Anterior vena cava (tissue), 1 donor: ENCODE measurements around the genes BCL11A, PAPOLG and REL.

GRCh38 chr2:60083870-60084438 lies 469.5 kb downstream of the BCL11A start:
- PRO-cap = no peak

GRCh38 chr2:60213788-60214421 lies 339.5 kb downstream of the BCL11A start:
- PRO-cap = no peak

- PRO-cap = no peak
Observed at GRCh38 chr2:60410566-60411234, 142.8 kb downstream of the BCL11A start.

DNA sequence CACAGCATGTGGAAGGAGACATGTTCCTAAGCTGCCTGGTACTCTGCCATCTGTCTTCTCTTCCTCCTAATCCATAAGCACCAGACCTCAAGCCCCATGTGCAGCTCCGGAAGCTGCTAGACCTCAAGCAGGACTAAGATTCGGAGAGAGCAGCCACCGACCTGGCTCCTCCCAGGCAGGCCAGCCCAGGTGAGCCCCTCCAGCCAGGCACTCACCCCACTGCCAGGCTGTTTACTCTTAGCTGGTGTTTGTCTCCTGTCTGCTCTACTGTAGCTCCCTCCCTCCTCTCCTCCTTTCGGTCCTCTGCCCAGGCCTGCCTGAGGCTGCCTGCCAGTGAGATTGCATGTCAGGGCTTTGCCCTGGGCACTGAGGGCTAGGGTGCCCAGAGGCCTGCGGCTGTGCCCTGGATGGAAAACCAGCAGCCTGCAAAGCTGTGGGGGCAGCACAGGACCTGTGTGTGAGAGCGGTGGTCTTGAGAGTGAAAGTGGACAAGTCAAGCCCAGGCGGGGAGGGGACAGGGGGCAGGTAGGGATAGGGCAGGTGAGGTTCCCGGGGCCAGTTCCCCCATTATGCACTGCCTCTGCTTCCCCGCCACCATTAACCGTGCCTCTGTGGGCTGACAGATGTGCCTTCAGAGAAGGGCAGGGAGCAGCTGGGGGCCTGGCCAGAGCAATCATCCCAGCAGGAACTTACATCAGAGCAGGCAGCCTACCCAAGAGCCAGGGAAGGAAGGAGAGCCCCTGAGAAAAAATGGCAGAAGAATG lies 53.5 kb downstream of the BCL11A start:
- PRO-cap = no peak

- PRO-cap = no peak
Observed at GRCh38 chr2:60536737-60537220, 16.7 kb downstream of the BCL11A start.

- PRO-cap = bidirectional peak, plus-strand start at chr2:60553691, minus-strand start at chr2:60553632
Observed at GRCh38 chr2:60553517-60554258, at the start of gene BCL11A. Gene BCL11A, minus strand, starts transcription at chr2:60553654.

DNA sequence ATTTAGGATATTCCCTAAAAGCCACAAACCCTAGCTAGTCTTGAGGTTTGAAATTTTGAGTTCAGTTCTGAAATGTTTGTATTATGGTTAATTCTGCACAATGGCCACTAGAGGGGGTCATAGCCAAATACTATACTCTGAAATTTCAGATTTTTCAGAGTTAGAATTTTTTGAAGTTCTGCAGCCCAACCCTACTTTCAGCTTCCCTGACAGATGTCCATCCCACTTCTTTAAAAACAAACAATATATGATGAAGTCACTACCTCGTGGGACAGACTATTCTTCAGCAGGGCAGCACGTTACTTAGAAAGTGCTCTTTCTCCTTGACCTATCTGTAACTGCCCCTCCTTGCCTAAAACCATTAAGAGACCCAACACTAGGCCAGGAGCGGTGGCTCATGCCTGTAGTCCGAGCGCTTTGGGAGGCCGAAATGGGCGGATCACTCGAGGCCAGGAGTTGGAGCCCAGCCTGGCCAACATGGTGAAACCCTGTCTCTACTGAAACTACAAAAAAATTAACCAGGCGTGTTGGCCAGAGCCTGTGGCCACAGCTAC lies 48.2 kb upstream of the PAPOLG start:
- PRO-cap = no peak

DNA sequence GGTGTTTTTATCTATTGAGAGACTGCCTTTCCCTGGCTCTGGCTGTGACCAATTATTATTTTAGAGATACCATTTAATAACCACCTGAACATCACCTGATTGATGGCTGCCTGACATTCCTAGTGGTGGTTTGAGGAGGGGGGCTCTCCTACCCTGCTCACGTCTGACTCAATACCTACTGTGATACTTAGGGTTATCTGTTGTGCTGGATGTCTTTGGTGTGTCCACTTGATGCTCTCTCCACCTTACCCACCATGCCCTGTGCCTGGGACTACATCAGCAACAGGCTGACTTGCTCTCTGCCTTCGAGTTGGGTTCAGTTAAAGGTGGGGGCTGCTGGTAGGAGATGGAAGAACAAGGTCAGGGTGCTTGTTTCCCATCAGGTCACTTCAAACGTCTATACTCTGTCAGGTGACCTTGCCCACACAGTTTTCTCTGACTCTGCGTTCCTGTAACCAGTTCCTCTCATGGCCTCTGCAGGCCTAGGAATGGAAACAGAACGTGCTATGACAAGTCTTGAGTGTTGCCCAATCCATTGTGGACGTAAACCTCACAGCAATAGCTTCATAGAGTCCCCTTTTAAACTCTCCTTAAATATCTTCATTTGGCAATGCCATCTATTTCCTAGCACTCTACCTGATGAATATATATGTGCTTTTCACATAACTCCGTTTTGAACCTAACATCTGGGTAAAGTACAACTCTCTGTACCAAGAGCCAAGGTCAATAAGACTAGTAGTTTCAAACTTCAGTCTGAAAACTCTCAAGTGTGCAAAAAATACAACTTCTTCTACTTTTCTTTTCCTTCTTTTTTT lies 38.4 kb upstream of the PAPOLG start:
- PRO-cap = no peak

GRCh38 chr2:60755948-60757267 lies at the start of gene PAPOLG:
Gene PAPOLG, plus strand, starts transcription at chr2:60756268.
- PRO-cap = bidirectional peak, plus-strand start at chr2:60756241, minus-strand start at chr2:60756088; unidirectional peak, minus-strand start at chr2:60756830

GRCh38 chr2:60839259-60839890 lies 42.0 kb upstream of the REL start:
- PRO-cap = no peak

DNA sequence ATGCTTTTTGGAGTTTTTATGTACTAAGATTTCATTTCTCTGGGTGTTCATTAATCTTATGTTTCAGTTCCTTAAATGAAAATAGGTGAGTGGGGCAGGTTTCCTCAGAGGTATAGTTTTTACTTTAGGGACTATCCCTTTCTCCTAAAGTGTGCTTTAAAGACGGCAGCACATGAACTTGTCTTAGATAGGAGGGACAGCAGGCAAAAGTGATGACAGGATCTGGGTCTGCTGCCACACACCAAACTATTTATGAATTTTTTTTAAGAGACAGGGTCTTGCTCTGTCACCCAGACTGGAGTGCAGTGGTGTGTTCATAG lies 8.0 kb upstream of the REL start:
- PRO-cap = no peak

- PRO-cap = bidirectional peak, plus-strand start at chr2:60881244, minus-strand start at chr2:60881145; bidirectional peak, plus-strand start at chr2:60881695, minus-strand start at chr2:60881440; unidirectional peak, plus-strand start at chr2:60881861
Observed at GRCh38 chr2:60880971-60881885, at the start of gene REL. Gene REL, plus strand, starts transcription at chr2:60881574.

GRCh38 chr2:60882756-60884043 lies 1.8 kb downstream of the REL start:
- PRO-cap = no peak

DNA sequence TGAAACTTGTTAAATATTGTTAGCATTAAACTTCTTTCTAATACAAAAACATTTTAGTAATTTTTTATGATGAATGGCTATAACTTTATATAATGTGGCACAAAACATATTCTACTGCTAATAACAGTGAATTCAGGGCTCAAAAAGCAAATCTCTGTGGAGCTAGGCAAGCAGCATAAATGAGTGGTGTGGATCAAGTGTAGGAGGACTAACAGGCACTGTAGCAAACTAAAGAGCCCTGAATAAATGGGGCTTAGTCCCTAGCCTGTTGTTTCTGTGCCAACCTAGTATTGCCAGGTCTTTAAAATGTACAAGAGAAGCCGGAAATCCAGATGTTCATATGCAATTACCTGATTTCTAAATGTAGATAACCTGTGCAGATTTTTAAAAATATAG lies 18.5 kb downstream of the REL start:
- PRO-cap = no peak

DNA sequence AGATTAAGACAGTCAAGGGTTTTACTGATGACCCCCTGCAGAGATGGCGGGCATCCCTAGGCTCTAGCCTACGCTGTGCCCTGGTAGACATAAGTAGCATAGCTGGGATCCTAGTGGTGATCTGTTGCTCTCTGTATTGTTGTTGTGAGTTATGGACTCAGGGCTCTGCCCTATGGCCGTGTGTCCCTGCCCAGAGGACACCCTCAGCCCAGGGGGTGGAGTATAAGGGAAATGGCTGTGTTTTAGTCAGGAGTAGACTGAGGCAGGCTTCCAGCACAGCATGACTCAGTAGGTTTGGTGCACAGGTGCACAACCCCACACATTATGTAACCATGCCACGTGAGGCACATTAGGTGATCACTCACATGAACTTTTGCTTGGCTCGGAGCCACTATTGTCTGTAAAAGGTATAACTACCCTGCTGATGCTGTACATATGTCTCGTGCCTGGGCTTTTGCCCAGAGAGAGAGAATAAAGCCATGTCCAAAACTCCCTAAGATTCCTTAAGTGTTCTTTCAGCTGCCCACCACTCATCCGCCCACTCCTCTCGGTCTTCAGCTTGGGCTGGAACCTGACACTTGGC lies 59.8 kb upstream of the PEX13 start:
- PRO-cap = no peak

GRCh38 chr2:61016492-61016755 lies 1.1 kb upstream of the PEX13 start:
- PRO-cap = no peak

DNA sequence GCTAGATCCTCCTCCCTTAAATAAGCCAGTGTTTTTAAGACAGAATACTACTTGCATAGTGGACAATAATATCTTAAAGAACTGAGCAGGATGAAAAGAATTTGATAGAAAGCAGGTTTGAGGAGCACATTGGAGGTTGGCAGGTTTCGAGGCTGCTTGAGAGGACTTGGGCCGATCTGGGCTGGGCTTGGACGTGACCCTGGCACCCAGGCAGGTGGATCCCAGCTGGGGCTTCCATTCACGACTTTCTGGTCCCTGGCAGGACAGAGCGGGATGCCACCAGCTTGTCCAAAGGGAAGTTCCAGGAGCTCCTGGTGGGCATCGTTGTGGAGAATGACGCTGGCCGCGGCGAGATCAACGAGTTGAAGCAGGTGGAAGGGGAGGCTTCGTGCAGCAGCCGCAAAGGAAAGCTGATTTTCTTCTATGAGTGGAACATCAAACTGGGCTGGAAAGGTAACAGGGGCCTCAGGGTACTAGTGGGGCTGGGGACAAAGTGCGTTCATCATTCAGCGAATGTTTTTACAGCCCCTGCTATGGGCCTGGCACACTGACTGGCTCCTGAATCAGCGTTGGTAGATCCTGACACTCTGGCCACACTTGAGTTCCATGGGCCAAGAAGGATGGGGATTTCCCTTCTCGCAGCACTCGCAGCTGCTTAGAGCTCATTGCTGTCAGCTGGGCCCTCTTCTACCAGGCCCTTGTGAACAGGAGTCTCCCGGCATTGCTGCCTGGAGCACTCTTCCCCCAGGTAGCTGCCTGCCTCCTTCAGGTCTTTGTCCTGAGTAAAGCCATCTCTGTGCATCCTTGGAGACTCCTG lies 16.9 kb downstream of the C2orf74 start:
- PRO-cap = no peak

GRCh38 chr2:61186703-61186992 lies 24.7 kb downstream of the C2orf74 start:
- PRO-cap = no peak

DNA sequence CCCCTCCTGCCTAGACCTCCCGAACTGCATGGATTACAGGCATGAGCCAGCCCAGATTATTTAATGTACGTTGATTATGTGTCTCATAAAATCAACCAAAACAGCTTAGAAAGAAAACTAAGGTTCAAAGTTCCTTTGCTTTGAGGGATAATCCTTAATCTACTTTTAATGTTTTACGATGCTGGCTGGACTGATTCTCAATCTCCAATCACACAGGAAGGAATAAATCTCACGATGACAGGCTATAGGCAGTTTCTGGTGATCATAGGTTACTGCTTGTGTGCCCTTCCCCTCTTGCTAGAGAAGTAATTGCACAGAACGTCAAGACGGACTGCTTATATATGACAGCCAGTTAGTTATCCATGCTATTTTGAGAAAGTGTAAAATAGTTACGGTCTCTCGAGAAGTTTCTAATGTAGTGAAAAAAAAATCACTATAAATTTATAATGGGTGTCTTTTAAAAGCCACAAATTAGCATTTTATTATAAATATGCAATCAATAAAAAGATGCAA lies 43.2 kb downstream of the C2orf74 start:
- PRO-cap = no peak

- PRO-cap = no peak
Observed at GRCh38 chr2:61314353-61314786, 152.4 kb downstream of the C2orf74 start.